Skeletal muscle cell (primary cell): ENCODE measurements around a stretch of chr1.

DNA sequence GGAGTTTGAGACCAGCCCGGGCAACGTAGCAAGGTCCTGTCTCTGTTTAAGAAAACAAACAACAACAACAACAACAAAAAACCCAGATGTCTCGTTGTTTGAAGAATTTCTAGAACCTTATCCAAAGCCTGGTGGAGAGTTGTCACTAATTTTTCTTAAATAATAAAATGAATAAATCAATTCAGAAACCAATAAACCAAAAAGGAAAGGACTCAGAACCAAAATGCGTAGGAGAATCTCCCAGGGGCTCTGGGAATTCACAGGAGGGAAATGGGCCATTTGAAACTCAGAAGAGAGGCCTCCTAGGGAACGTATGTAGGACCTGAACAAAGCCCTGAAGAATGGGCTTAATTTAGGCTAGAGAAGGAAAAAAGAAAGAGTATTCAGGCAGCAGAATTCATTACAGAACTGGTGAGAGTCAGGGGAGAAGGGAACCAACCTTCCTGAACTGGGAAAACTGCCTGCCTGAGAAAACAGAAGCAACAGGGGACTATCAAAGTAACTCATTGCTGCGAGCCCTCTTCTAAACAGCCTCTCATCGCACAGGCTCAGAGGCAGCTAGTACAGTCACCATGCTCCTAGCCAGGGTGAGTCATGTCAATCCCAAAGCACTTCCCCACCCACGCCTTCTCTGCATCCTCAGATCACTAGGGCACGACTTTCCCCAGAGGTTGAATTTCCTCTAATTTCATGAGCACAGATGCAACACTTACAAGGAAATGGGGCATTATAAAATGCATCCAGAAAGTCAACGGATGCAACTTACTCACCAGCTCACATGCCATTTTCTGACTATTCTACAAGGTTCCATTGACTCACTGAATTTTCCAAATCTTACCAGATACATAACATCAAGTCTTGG is 1.1 kb downstream of the C1orf100 start:
- RRBS = no CpG with 5 or more reads among the region's 10 CpGs

DNA sequence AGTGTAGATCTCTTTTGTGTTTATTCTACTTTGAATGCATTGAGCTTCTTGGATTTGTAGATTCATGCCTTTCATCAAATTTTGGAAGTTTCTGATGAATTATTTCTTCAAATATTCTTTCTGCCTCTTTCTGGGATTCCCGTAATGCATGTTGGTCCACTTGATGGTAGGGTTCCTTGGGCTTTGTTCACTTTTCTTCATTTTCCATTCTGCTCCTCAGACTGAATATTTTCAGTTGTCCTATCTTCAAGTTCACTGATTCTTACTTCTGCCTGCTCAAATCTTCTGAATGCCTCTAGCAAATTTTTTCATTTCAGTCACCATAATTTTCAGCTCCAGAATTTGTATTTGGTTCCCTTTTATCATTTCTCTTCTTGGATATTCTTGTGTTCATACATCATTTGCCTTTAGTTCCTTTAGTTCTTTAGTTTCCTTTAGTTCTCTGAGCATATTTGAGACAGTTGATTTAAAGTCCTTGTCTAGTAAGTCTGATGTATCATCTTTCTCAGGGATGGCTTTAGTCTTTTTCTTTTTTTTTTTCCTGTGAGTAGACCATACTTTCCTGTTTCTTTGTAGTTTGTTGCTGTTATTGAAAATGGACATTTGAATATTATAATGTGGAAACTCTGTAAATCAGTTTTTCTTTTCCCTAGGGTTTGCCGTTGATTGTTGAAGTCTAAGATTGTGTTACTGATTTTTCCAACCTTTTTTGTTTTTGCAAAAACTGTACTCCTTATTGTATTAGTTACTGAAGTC is 48.8 kb downstream of the C1orf100 start:
- RRBS = no CpG with 5 or more reads among the region's 2 CpGs

DNA sequence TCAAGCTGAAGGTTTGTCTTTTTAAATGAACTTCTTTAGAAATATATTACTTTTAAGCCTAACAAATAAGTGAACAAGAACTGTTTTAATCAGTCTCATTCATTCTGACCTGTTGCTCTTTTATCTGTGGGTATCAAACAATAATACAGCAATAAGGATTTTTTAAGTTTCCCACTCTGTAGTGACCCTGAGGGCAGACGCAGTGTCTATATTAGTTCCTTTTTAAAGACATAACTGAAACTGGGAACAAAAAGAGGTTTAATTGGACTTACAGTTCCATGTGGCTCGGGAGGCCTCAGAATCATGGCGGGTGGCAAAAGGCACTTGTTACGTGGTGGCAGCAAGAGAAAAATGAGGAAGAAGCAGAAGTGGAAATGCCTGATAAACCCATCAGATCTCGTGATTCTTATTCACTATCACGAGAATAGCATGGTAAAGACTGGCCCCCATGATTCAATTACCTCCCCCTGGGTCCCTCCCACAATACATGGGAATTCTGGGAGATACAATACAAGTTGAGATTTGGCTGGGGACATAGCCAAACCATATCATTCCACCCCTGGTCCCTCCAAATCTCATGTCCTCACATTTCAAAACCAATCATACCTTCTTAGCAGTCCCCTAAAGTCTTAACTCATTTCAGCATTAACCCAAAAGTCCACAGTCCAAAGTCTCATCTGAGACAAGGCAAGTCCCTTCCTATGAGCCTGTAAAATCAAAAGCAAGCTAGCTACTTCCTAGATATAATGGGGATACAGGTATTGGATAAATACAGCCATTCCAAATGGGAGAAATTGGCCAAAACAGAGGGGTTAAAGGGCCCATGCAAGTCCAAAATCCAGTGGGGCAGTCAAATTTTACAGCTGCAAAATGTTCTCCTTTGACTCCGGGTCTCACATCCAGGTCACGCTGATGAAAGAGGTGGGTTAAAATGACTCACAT is 13.9 kb downstream of the DESI2 start:
- RRBS = no CpG with 5 or more reads among the region's 8 CpGs

GRCh38 chr1:244850678-244851069 is 13.7 kb downstream of the HNRNPU start:
- RRBS = no CpG with 5 or more reads among the region's 1 CpG

DNA sequence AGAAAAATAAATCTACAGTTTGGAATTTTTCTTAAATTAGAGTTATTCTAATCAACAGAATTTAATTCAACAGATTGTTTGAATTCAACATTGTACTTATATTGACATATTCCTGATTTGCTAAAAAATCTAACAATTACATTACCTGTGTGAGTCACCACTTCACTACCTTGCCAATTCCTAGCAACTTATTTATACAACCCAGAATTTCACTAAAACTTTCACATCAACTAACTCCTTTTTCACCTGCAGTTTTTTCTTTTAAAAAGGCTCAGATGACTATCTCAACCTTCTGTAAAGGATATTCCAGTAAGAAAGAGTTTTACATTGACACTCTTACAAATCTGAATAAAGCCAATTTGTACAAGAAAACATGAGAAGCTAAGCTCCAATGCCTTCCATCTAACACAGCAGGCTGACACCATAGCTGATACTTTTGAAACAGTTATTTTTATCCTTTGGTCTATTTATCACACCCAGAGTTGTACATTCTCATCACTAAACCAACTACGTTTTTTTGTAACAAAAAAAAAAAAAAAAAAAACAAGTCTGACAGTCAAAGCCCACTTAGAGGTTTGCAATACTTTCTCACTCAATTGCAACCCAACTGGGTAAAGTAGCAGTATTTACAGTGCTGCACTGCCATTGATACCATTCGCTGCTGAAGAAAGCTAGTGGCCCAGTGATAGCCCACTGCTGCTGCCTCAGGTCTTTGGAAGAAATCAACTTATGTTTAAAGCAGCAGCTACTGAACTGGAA is 2.9 kb downstream of the HNRNPU start:
- RRBS = no CpG with 5 or more reads among the region's 2 CpGs

- RRBS = no CpG with 5 or more reads among the region's 2 CpGs
Measured at GRCh38 chr1:244954438-244954729, 15.1 kb upstream of the EFCAB2 start.

- RRBS = no CpG with 5 or more reads among the region's 10 CpGs
Measured at GRCh38 chr1:244964171-244964987, 5.1 kb upstream of the EFCAB2 start.

GRCh38 chr1:244969237-244969569 is 279 bp upstream of the EFCAB2 start:
- RRBS = no CpG with 5 or more reads among the region's 6 CpGs

DNA sequence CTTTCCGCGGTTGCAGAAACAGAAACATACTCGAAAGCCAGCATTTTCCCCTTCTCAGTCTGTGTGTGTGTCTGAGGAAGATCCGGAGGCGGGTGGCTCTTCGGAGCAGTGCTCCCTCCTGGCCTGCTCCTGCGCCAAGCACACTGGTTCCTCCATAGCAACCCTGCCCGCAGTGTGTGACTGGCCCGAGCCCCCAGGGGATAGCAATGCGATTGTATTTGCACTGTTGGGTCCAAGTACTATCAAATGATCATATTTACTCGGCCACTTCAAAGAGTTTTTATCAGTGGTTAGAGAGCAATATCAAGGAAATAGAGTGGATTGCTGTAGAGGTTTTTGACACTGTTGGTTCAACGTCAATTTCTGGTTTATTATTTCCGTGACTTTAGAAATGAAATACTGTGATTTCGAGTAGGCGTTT is 2.4 kb downstream of the KIF26B start:
- RRBS = no CpG with 5 or more reads among the region's 15 CpGs

GRCh38 chr1:245298671-245299273 is 144.0 kb downstream of the KIF26B start:
- RRBS = no CpG with 5 or more reads among the region's 13 CpGs

GRCh38 chr1:245311025-245311514 is 156.3 kb downstream of the KIF26B start:
- RRBS = no CpG with 5 or more reads among the region's 12 CpGs

GRCh38 chr1:245561755-245562114 is 406.9 kb downstream of the KIF26B start:
- RRBS = no CpG with 5 or more reads among the region's 8 CpGs

- RRBS = no CpG with 5 or more reads among the region's 7 CpGs
Measured at GRCh38 chr1:245598786-245599109, 444.0 kb downstream of the KIF26B start.

DNA sequence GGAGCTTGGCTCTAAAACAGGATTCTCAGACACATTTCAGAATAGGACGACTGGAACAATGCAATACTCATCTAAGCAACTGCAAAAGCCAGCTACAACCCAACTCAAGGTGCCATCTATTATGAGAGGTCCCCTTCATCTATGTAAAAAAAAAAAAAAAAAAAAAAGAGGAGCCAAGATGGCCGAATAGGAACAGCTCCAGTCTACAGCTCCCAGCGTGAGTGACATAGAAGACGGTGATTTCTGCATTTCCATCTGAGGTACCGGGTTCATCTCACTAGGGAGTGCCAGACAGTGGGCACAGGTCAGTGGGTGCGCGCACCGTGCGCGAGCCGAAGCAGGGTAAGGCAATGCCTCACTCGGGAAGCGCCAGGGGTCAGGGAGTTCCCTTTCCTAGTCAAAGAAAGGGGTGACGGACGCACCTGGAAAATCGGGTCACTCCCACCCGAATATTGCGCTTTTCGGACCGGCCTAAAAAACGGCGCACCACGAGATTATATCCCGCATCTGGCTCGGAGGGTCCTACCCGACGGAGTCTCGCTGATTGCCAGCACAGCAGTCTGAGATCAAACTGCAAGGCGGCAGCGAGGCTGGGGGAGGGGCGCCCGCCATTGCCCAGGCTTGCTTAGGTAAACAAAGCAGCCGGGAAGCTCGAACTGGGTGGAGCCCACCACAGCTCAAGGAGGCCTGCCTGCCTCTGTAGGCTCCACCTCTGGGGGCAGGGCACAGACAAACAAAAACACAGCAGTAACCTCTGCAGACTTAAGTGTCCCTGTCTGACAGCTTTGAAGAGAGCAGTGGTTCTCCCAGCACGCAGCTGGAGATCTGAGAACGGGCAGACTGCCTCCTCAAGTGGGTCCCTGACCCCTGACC is 661.8 kb downstream of the KIF26B start:
- RRBS = no CpG with 5 or more reads among the region's 36 CpGs

DNA sequence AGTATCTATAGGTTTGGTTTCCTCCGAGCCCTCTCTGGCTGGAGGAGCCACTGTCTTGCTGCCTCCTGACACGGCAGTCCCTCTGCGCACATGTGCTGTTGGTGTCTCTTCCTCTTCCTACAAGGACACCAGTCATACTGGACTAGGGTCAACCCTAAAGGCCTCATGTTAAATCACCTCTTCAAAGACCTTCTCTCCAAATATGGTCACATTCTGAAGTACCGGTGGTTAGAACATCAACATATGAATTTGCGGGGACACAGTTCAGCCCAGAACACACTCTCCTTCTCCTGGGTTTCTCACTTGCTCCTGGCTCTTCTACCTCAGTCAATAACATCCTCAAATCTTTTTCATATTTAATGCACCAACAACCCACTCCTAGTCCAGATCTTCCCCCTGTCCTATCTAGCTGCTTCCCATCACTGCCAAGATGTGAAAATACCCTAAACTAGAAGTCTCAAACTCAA is 303.6 kb downstream of the SMYD3 start:
- RRBS = no CpG with 5 or more reads among the region's 5 CpGs

GRCh38 chr1:246219480-246220036 is 287.5 kb downstream of the SMYD3 start:
- RRBS = no CpG with 5 or more reads among the region's 11 CpGs

- RRBS = no CpG with 5 or more reads among the region's 4 CpGs
Measured at GRCh38 chr1:246244675-246245276, 262.3 kb downstream of the SMYD3 start.

GRCh38 chr1:246324632-246325307 is 182.3 kb downstream of the SMYD3 start:
- RRBS = no CpG with 5 or more reads among the region's 28 CpGs

GRCh38 chr1:246459154-246459647 is 47.9 kb downstream of the SMYD3 start:
- RRBS = no CpG with 5 or more reads among the region's 17 CpGs

DNA sequence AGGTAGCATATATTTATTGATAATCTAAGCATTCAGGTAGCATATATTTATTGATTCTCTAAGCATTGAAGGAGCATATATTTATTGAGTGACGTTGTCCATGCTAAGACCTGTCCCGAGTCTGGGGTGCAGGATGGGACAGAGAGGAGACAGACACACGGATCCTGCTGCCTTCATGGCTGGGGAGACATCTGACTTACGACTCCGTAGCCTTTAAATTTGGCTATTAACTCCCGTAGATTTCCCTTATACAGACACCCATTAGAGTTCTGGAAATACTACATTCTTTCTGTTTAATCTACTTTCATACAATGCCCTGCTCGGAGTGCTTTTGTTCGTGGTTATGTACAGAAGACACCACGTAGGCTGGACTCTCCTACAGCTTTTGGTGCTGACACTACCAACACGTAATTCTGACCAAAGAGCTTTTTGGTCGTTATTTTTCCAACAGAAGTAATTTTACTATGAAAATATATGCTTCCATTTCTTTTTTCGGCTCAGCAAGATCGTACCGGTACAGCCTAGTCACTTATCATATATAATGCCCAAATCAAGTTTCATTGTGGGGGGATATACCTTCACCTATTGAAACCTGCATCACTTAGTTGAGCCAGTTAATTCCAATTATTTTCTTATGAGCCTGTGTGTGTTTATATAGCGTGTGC is 1.2 kb downstream of the SCCPDH start:
- RRBS = no CpG with 5 or more reads among the region's 15 CpGs